GM23248 (cell line): ENCODE results near the genes HNRNPH3 and HKDC1.

DNA sequence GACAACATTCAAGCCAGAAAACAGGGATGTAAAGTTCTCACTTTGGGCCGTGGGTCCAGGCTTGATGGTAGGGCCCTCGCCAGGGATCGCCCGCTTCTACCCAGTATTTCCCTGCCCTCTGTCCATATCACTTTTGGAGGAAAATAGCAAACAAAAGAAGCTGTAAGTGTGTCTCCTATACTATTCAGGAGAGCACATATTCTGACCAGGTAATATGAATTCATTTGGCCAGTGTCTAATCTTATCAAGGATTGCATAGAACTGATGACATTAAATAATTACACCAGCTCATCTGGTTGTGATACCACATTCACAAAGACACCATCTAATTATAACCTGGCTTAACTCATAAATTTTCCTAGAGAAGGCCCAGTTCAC lies 704.9 kb upstream of the LRRTM3 start:
- RAMPAGE, long total RNA = no peak

DNA sequence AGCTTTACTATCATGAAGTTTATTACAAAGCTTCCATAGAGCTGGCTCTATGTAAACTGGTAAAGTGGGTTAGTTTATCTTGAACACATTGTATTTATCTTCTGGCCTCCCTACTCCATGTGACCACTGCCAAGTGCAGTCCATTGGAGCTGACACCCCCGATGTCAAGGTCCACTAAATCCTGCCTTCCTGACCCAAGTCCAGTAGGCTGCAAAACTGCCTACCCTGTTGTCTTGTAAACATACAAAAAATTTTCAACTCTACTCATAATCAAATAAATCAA lies 10.2 kb downstream of the DNAJC12 start:
- RAMPAGE, long total RNA = no peak

DNA sequence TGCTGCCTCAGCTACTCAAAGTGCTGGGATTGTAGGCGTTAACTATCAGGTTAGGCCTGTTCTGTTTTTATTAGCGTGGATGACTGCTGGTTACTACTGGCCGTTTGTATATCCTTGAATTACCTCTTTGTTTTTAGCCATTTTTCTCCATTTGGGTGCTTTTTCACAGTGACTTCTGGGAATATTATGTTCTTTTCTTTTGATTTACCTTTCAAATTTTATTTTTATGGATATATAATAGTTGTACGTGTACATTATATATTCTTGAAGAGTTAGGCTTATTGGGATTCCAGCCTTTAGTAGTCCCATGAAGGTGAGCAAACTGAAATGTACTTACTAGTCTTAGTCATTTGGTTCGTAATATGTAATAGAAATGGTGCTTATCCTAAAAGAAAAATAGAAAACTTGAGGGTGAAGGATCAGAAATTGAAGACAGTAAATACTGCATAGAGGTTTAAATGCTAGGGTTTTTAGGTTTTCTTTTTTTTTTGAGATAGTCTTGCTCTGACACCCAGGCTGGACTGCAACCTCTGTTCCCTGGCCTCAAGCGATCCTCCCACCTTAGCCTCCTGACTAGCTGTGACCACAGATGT lies 16.3 kb downstream of the SIRT1 start:
- RAMPAGE, long total RNA = no peak

DNA sequence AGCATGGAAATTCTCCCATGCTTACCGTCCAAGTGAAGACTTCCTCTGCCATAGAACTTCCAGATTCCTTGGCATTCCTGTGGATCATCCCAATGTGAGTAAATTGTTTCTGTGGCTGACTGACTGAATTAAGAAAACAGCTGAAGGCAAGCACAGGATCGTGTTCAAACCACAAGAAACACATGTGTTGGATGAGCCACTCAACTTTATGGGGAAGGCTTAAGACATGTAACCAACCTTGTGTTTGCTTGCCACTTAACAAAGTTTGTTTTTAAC lies 2.6 kb upstream of the MYPN start:
- RAMPAGE, long total RNA = no peak

DNA sequence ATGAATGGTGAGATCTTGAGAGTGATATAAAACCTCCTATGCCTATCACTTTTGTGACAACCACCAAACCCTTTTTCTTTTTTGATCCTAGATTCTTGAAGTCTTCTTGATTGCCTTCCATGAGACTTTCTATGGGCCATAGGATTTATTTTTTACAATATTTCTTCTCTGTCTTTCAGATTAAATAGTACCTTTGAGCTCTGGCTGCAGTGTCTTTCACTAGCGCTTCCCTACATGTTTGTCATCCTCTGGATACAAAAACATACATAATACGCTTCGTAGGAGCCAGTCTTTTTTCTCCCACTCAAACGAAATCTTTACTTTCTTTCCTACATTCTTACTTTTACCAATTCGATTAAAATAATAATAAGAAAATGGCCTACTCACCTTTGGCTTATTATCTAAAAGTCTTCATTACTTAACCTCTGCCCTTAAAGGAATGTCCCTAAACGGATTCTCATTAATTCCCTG lies 2.8 kb downstream of the MYPN start:
- RAMPAGE, long total RNA = no peak

GRCh38 chr10:68142803-68143115 lies 33.5 kb downstream of the MYPN start:
- RAMPAGE, long total RNA = no peak

GRCh38 chr10:68332003-68332215 lies at the start of gene HNRNPH3:
TSS of gene HNRNPH3 (plus strand) at chr10:68332064.
- RAMPAGE, long total RNA = start-site peak on the plus strand at chr10:68332063-68332099, 166 and 474 reads in 2 replicates

DNA sequence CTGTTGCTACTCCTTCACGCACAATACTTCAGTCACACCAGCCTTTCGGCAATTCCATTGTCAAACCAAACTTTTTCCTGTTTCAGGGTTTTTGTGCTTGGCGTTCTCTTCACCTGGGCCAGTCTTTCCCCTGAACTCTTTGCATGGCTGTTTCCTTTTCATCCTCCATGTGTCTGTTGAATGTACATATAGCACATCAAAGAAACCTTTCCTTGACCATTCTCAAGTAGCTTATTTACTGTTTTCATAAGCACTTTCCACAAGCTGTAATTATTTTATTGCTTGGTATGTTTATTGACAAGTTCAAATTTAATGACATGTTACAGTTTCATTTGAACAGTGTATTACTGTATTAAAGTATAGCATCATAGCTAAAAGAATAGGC lies 5.9 kb upstream of the DNA2 start:
- RAMPAGE, long total RNA = no peak

DNA sequence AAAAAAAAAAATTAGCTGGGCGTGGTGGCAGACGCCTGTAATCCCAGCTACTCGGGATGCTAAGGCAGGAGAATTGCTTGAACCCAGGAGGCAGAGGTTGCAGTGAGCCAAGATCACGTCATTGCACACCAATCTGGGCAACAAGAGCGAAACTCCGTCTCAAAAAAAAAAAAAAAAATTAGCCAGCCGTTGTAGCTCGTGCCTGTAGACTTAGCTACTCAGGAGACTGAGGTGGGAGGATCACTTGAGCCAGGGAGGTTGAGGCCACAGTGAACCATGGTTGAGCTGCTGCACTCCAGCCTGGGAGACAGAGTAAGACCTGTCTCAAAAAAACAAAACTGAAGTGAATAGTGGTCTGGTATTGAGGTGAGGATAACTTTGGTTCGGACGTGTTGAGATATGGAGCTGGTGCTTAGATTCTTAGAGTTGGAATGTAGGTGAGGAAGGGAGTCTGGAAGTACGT lies 2.9 kb downstream of the DDX50 start:
- RAMPAGE, long total RNA = no peak

- RAMPAGE, long total RNA = no peak
Measured at GRCh38 chr10:69090649-69091103, 2.8 kb downstream of the SRGN start.

- RAMPAGE, long total RNA = no peak
Measured at GRCh38 chr10:69180787-69181512, 916 bp downstream of the SUPV3L1 start.

DNA sequence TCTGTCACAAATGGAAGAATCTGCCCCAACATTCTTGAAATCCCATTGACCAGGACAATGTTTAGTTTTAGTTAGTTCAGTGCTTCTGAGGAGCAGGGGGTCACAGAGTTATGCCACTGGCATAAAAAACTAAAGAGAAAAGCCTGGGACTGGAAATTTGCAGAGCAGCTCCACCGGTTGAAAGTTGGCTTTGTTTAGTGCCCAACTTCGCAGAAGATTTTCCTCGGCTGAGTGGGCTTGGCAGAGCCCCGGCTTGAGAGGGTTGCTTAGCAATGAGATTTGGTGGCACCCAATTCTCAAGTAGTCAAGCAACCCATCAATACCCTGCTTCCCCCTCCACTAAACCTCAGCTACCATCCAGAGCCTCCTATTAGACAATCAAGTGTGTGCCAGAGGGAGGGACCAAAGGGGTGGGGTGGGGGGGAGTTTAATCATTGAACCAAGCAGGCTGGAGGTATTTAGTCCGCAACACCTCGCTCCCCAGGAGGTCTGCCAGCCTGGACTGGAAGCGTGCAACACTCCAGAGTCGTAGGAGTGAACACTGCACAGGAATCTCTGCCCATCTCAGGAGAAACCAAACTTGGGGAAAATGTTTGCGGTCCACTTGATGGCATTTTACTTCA lies at the start of gene HKDC1:
HKDC1 (plus strand) TSS at position 486 of the 623 bp plus-strand sequence.
- RAMPAGE, long total RNA = no peak

DNA sequence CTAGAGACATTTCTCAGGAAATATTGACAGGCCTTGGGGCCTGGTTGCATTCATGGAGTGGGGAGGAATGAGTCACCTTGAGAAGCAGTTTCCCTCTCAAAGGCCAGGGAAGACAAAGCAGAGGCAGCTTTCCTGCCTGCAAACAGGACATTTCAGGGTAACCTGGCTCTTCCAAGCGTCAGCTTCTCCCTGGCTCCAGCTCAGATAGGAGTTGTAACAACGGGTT lies 2.3 kb upstream of the HK1 start:
- RAMPAGE, long total RNA = no peak

DNA sequence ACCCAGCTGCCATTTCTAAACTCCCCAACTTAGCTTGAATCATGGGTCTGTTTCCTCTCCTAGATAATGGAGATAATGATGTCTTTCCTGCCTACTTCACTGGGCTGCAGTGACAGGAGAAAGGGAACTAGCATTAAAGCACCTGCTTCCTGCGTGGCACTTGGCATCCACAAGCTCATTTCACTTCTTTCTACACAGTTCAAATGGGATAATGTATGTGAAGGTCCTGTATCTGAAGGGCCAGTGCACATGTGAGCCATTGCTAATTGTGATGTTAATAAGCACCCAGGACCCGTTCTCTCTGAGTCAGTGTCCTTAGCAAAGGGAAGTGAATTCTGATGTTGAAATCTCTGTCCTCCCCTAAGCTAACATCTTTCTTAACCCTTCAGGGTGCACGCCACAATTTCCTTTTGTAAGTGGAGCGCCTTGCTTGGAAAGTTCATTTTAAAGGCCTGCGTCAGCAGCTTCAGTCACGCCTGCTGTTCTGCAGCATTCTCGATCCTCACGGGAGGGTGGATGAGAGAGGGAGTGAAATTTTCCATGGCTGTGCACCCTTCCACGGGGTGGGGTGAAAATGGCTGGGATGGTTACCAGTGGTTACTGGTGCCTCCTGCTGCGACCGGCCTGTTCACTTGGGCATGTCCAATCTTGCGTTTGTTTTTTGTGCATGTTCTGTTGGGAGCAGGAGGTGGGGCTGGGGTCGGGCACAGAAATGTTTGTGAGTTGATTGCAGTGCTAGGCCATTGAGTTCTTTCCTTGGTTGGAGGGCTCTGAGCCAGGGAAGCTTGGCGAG lies 18.8 kb downstream of the HK1 start:
- RAMPAGE, long total RNA = no peak

GRCh38 chr10:69344539-69345043 lies 25.9 kb downstream of the HK1 start:
- RAMPAGE, long total RNA = no peak

GRCh38 chr10:69408521-69408870 lies 8.2 kb downstream of the TACR2 start:
- RAMPAGE, long total RNA = no peak

DNA sequence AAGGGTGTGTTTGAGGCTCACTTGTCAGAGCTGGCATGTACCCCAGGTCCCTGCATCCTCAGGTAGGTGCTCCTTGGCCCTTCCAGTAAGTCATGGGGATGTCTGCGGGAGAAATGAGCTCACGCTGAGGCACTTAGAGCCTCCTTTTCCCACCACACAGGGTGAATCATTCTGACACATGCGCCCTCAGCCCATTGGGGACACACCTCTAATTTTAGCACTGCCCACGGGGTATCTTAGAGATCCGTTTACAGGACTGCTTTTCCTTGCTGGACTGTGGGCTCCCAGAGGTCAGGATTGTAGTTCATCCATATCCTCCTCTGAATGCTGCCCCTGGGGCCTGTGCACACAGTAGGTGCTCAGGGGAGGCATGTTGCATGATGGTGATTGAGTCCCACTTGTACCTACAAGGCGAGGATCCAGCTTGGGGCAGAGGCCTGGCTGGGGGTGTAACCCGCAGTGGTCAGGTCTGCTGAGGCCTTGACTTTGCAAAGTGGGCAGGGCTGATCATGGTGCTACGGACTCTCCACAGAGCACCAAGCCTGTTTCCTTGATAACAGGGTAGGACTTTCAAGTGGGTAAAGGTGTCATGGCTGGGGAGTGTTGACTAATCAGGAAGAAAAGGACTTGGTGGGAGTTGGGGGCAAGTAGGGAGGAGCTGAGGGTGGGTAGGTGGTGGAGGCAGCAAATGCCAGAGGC lies 5.8 kb downstream of the TSPAN15 start:
- RAMPAGE, long total RNA = no peak

DNA sequence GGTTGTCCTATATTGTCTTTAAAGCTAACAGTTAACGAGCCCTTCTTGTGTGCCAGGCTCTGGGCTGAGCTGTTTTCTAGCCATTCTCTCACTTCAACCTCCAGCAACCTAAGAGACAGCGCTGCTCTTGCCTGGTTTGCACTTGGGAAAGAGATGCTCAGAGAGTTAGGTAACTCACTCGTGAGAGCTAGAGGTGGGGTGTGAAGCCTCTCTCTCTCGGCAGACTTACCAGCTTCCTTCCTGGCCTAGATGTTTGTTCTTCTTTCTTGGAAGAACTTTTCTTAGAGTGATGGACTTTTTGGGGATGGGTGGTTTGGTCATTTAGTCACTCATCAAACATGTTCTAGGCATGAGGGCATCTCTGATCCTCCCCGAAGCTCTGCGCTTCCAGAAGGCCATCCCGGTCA lies 14.2 kb downstream of the TSPAN15 start:
- RAMPAGE, long total RNA = no peak

- RAMPAGE, long total RNA = no peak
Measured at GRCh38 chr10:69467797-69468425, 16.6 kb downstream of the TSPAN15 start.

DNA sequence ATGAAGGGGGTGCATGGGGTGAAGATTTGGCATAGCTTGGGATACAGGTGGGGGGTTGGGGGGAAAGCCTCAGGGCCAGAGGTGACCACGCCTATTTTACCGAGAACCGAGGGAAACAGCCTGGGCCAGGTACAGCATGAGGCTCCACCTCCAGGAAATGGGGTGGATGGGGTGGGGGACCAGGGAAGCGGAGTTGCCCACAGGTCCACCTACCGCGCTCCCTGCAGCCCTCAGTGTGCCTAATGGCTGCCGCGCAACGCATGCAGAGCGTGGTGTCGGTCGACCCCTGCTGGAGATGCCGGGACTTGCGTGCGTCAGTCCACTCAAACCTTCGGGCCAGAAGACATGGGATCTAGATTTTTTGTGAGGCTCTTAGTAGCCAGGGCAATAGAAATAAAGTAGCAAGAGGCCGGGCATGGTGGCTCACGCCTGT lies 56.5 kb downstream of the TSPAN15 start:
- RAMPAGE, long total RNA = no peak